Epidermal melanocyte (primary cell): Measurements from ENCODE around the gene HES1.

GRCh38 chr3:193552847-193553243 is 1.9 kb downstream of the ATP13A4 start:
- RRBS = no CpG with 5 or more reads among the region's 1 CpG

GRCh38 chr3:193554032-193554642 is 558 bp downstream of the ATP13A4 start:
- RRBS = no CpG with 5 or more reads among the region's 3 CpGs

DNA sequence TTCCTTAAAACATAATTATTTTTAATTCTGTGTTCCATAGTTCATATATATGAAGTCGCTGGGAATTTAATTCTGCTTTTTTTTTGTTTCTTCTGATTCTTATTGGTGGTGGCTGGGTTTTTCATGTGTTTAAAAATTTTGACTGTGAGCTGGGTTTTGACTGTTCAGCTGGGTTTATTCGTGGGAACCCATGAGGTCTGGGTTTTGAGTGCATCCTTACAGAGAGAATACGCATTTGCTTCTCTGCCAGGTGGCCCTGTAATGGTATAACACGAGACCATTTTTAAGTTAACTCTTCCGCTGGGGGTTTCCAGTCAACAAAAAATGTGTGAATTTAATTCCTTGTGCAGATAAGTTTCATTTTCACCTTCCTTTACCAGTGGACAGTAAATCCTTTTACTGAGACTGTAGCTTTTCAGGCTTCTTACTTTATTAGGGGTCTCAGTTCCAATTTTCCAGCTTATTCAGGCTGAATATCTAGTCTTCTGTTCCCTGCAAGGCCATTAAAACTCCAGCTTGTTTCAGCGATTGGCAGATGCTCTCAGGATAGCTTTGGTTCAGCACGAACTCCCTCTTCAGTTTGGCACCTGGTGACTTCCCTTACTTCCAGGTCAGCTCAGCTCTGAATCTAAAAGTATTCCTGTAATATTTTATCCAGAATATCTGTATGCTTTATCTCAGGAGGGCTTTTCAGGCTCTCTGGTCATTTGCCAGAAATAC is 149.7 kb downstream of the OPA1 start:
- RRBS = no CpG with 5 or more reads among the region's 7 CpGs

DNA sequence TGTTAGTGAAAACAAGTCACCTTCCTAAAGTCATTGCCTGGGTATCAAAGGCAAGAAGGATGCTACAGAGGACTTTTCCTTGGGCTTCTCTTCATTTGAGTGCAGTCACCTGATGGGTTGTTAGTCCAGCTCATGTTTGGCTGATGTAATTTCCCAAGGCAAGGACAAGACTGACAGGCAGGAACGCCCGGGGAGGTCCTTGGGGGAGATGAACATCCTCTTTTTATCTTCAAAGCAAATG is 201.1 kb downstream of the OPA1 start:
- RRBS = no CpG with 5 or more reads among the region's 2 CpGs

DNA sequence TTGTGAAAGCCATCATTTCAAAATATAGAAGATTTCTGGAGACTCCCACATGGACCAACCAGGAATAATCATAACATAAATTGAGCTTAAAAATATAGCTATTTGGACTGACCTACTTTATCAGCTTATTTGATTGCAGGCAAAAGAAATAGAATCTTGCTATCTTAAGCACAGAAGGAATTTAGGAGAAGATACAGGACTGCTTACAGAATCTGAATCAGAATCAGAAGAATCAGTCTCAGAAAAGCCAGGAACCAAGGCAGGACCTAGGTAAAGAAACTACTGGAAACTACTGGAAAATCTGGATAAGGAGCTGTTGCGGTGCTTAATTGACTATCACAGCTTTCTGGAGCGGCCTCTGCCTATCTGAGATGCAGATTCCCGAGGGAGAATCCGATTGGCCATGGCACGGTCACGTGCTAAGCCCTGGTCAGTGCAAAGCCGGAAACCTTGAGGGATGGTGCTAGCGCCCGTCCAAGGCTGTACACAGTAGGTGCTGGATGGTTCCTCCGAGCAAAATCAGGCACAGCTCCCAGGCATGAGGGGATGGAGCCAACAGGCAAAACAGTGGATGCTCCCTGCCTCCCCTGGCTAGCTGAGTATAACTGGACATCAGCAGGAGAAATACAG is 238.8 kb upstream of the HES1 start:
- RRBS = no CpG with 5 or more reads among the region's 10 CpGs

DNA sequence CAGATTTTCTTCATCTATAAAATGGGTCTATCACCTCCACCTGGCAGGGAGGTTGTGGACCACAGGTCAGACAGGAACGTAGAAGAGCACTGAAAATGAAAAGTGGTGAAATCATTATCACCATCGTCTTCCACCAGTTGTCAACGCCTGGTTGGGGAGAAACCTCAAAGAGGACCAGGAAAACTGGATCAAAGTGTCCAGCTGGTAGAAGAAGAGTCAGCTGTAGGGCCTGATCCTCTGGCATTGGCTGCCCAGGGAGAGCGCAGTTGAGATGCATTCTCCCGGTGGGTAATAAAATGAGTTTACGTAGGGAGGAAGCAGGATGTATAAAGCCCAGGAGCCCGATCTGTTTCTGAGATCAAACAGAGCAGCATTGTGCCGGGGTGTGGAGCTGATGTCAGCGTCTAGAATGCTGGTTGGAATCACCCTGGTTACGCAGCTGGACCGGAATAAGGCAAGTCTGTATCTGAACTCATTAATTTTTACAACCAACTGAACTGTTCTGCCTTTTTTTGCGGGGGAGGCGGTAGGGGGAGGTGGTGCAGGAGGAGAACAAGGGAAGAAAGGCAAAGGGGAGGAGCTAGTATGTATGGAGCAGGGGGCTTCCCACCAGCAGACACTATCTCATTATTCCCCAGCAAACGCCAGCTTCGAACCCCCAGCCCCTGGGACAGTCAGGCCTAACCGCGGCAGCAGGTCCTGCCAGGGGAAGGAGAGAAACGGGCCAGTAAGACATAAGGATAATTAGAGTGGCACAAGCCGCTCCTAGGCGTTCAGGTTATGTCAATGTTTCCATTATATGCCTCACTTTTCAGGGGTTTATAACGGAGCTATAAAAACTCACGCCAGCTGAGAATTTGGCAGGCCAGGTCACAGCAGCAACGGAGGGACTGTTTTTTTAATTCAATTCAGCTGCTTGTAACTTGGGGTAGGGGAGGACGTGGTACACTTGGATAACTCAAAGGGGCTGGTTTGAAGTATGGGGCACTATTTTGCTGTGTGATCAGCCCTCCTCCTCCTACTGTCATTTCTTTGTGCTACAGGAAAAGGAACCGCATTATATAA is 175.4 kb upstream of the HES1 start:
- RRBS = 16% methylated on average over 6 of the region's 25 CpGs

DNA sequence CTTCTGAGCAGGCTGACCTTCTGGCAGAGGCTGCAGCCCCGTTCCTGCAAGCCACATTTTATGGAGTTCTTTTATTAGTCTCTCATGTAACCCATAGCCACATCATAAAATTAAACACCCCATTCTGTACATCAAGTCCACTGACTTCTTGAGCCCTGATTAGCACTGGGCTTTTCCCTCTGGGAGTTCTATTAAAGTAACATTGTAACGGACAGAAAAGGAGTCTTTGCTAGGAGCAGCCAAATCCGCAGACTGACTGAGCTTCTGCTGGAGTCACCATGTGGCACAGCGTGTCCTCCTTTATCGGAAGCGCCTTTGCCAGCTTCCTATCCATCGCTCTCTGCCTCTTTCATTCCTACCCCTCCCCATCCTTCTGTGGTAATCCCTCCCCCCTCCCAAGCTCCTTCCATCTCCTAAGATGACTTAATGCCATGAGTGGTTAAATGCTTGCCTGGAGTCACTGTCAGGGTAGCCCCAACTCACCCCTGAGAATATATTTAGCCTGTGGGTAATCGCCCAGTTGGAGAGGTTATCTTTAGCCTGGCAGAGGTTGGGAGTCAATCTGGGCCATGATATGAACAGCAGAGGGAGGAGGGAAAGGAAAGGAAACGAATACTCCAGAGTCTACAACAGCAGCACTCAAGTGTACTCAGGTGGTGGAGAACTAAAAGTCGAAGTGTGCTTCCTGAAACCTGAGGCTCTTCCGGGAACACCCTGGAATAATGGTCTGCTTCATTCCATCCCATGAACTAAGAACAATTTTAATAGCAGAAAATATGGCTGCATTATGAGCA is 138.3 kb upstream of the HES1 start:
- RRBS = no CpG with 5 or more reads among the region's 11 CpGs

- RRBS = no CpG with 5 or more reads among the region's 7 CpGs
Measured at GRCh38 chr3:194072214-194072626, 63.7 kb upstream of the HES1 start.

- RRBS = no CpG with 5 or more reads among the region's 10 CpGs
Measured at GRCh38 chr3:194101912-194102883, 33.8 kb upstream of the HES1 start.

GRCh38 chr3:194129678-194130308 is 6.2 kb upstream of the HES1 start:
- RRBS = no CpG with 5 or more reads among the region's 9 CpGs

DNA sequence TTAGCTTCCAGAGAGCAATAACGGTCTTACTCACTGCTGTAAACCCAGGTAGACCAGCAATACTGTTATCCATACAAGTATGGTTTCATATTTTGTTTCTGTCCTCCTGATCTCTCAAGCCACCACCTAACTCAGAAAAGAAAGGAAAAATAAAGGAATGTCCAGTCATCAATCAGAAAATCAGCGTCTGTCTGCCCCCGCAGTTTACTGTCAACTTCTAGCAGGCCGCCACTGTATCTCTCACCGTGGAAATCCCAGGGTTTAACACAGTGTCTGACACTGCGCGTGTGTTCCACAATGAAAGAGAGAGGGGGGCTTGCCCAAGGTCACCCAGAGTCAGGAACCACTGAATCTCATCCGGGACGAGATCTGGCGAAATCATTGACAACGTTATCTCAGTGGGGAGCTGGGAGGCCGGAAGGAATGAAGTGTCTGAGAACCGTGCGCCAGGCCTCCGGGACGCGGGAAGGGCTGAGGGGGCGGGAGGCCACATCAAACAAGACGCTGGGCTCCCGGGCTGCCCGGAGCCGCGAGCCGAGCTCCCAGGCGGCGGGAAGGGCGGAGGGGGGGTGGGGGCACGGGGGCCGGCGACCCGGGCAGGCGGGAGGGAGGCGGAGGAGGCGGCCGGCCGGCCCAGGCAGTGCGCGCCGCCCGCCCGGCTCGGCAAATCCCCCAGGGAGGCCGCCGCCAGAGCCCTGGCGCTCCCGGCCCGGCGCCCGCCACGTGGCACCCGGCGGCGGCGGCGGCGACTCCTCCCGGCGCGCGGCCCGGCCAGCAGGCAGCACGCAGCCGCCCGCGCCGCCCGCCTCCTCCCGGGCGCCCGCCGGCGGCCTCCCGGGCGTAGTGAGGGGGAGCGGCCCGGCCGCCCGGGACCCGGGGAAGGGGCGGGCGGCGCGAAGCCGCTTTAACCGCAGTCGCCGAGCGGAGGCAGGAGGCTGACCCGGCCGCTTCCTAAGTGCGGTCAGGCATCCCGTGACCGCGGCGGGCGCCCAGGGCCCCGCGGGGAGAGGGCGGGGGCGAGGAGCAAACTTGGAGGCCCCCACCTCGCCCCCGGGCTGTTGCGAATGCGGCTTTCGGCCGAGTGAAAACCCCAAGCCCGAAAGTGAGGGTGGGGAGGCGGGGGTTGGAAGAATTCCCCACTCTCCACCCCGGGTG is 2.0 kb upstream of the HES1 start:
- RRBS = 4% methylated on average over 51 of the region's 109 CpGs

DNA sequence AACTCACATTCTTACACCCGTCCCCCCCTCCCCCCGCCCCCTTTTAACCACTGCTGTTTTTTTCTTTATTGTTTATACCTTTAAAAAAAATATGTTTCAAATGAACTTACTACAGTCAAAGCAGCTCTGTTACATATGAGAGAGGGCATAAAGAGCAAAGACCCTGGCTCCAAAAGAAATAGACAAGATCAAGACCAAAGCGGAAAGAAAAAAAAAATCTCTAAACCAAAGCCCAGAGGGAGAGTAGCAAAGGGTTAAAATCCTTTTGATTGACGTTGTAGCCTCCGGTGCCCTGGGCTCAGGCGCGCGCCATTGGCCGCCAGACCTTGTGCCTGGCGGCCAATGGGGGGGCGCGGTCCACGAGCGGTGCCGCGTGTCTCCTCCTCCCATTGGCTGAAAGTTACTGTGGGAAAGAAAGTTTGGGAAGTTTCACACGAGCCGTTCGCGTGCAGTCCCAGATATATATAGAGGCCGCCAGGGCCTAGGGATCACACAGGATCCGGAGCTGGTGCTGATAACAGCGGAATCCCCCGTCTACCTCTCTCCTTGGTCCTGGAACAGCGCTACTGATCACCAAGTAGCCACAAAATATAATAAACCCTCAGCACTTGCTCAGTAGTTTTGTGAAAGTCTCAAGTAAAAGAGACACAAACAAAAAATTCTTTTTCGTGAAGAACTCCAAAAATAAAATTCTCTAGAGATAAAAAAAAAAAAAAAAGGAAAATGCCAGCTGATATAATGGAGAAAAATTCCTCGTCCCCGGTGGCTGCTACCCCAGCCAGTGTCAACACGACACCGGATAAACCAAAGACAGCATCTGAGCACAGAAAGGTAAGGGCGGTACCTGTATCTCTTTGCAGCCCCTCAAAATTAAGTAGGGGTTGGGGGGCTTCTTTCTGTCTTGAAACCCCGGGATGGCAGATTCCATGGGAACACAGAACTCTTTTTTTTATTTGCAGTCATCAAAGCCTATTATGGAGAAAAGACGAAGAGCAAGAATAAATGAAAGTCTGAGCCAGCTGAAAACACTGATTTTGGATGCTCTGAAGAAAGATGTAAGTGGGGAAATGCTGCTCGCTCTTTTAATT is at the start of gene HES1:
HES1 (plus strand) TSS at position 491 of the 1,088 bp plus-strand sequence.
- RRBS = 16% methylated on average over 4 of the region's 34 CpGs

GRCh38 chr3:194136746-194137393 is 922 bp downstream of the HES1 start:
- RRBS = 5% methylated on average over 6 of the region's 42 CpGs

GRCh38 chr3:194137896-194138204 is 1.9 kb downstream of the HES1 start:
- RRBS = 4% methylated on average over 18 of the region's 34 CpGs

DNA sequence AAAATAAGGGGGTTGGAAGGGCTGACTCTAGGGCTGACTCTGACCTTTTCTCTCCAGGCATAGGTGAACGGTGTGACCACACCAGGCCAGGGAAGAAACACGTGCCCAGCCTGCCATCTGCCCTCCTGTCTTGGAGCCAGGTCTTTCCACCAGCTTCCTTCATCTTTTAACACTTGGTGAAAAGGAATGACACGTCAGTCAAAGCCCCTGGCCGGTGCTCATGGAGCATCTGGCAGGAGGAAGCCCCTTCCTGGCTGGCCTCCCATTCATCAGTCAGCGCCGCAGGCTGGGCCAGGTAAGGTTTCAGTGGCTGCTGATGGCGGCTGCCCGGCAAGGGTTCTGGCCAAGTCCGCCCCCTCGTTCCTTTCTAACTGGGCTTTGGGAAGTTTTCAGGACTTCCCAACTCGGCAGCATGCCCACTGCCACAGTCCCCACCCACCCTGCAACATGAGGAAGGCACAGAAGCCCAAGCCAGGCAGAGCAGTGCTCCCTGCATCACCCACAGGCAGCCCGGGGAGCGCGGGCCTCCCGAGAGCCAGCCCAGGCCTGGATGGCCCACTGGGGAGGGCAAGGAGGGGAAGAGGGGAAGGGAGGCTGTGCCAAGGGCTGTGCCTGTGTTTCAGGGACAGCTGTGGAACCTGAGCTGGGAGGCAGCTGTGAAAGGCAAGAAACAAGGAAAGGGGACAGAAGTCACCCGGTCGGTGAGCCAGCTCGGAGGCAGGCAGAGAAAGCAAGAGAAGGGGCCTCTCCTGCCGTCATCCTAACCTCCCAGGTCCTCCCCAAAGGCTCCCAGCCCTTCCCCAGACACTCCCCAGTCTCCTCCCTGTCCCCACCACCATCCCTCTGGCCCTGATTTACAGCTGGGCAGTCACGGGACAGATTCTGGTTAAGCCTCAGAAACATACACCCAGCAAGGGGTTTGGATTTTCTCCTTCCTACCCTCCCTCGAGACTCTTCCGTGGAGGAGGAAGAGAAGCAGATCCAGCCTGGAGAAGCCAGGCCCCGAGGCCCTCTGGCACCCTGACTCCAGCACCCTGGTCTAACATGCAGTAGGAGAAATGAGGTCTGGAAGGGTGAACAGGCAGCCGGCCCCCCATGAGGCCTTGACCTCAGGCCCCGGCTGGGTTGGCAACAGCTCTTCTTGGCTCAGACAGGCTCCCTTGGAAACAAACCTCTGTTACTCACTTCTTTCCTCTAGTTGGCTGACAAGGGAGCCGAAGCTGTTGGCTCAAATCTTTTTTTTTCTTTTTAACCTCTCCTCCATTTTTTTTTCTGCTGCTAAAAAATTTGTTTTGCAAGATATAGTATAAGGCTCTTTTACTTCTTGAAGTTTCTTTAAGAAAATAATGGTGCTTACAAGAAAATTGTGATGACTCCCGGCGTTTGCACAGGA is 73.8 kb downstream of the CPN2 start:
- RRBS = no CpG with 5 or more reads among the region's 28 CpGs

DNA sequence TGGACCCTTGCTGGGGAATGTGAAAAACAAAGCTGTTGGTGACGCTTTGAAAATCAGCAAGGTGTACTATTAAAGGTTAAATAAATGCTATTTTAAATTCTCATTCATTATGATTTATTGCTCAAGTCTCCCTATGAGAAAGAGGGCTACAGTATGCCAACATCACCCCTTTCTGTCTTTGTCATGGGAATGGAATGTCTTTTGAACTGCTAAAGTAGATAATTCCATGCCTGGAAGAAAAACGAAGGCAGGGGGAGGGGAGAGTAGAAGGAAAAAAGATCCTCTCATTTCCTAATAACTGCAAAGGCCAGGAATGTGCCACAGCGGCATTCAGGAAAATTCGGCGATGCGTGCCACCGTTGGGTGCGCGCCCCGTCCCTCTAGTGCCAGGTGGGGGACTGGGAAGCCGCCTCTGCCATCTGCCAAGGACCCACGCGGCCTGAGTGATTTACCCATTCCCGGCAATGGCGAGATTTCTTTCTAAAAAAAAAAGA is 54.7 kb downstream of the CPN2 start:
- RRBS = no CpG with 5 or more reads among the region's 15 CpGs

- RRBS = no CpG with 5 or more reads among the region's 5 CpGs
Measured at GRCh38 chr3:194494032-194494634, 7.3 kb upstream of the ATP13A3 start.

GRCh38 chr3:194577867-194578495 is 55.2 kb downstream of the TMEM44 start:
- RRBS = no CpG with 5 or more reads among the region's 9 CpGs

- RRBS = no CpG with 5 or more reads among the region's 6 CpGs
Measured at GRCh38 chr3:194608794-194609245, 24.4 kb downstream of the TMEM44 start.

DNA sequence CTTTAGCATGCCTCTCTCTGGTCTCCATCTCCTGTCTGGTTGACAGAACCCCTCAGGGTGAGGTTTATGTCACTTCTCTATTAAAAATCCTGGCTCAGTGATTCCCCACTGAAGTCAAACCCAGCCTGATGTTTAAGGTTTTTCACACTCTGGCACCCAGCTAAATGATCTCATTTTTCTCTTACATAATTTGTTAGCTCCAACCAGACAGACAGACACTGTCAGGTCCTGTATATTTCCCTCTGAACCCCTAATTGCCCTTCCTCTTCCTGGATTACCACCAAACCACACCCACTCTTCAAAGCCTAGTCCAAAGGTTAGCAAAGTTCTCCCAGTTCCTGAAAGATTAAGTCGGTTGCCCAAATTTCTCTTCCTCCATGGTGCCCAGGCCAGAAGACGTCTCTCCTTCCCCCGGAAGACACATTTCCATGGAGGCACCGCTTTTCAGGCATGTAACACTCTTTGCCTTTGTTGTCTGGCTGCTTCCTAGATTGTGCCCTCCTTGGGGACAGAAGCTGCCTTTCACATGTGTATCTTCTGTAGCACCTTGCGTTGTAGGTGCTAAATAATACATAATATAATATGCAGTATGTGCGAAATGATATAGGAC is 169.3 kb downstream of the FAM43A start:
- RRBS = no CpG with 5 or more reads among the region's 6 CpGs